HT1080 (cell line): ENCODE results near the gene CCL28.

DNA sequence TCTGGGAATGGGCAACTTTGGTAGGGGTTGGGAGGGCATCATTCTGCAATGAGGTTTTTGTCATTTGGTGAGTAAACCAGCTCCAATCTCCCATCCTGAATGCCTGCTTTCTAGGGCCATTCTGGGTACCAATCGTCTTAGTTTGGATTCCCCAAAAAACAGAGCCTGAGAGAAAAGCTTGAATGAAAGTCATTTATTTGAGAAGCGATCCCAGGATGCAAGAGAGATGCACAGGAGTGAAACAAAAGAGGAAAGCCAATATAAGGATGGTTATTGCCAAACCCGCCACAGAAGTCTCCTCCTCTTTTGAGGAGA is 26.0 kb downstream of the HMGCS1 start:
RAMPAGE:
- cytosol, long total RNA: no peak
- long total RNA: no peak
- nucleus, long total RNA: no peak

GRCh38 chr5:43303188-43303999 is 9.8 kb downstream of the HMGCS1 start:
RAMPAGE:
- cytosol, long total RNA: no peak
- long total RNA: no peak
- nucleus, long total RNA: no peak

RAMPAGE:
- cytosol, long total RNA: no peak
- long total RNA: no peak
- nucleus, long total RNA: no peak
Measured at GRCh38 chr5:43308718-43309806, 4.2 kb downstream of the HMGCS1 start.

RAMPAGE:
- cytosol, long total RNA: no peak
- long total RNA: no peak
- nucleus, long total RNA: no peak
Measured at GRCh38 chr5:43412080-43412616, at the start of gene CCL28. CCL28 (minus strand) TSS chr5:43412391.

RAMPAGE:
- cytosol, long total RNA: no peak
- long total RNA: no peak
- nucleus, long total RNA: no peak
Measured at GRCh38 chr5:43497563-43498280, 14.1 kb upstream of the TMEM267 start.

RAMPAGE:
- cytosol, long total RNA: no peak
- long total RNA: no peak
- nucleus, long total RNA: no peak
Measured at GRCh38 chr5:43619454-43620298, 16.7 kb downstream of the NNT start.

RAMPAGE:
- cytosol, long total RNA: no peak
- long total RNA: no peak
- nucleus, long total RNA: no peak
Measured at GRCh38 chr5:43621363-43622229, 18.6 kb downstream of the NNT start.

DNA sequence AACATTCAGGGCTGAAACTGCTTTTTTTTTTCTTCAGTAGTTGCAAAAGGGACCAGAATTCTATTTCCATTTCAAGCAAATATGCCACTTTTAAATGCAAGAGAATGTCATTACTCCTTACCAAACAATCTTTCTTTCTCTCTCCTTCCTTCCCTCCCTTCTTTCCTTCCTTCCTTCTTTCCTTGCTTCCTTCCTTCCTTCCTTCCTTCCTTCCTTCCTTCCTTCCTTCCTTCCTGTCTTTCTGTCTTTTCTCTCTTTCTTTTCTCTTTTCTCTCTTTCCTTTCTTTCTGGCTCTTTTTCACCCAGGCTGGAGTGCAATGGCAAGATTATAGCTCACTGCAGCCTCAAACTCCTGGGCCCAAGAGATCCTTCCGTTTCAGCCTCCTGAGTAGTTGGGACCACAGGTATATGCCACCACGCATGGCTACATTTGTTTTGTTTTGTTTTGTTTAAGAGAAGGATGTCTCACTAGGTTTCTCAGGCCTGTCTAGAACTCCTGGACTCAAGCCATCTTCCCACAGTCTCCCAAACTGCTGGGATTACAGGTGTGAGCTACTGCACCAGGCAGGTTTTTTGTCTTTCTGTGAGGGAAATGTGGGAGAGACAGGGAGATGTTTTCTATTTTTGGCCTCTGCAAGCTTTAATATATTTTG is 87.0 kb downstream of the FGF10 start:
RAMPAGE:
- cytosol, long total RNA: no peak
- long total RNA: no peak
- nucleus, long total RNA: no peak

RAMPAGE:
- cytosol, long total RNA: no peak
- long total RNA: no peak
- nucleus, long total RNA: no peak
Measured at GRCh38 chr5:44387940-44389096, 902 bp downstream of the FGF10 start.

DNA sequence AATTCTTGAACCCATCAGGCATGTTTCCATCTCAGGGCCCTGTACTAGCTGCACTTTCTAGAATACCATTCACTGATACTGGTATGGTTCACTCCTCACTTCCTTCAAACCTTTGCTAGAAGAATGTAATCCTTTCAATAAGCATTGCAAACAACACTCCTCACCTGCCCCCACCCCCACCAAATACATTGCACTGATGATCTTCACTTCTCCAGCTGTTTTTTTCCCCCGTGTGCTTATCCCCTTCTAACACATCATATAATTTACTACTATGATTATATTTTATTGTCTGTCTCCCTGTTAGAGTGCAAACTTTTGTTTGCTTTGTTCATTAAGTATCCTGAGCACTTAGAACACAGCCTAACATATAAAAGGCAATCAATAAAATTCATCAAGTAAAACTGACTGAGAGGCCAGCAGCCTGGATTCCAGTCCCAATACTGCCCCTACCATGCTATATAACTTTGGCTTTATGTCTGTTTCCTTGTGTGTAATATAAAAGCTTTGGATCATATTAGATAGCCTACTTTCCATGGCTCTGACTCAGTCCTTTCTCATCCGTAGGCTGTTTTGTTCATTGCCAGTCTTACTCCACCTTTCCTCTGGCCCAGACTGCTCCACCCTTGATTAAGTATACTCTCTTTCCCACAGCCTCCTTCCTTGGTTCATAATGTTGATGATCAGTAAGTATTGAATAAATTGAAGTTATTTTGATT is 1.7 kb upstream of the MRPS30 start:
RAMPAGE:
- cytosol, long total RNA: no peak
- long total RNA: no peak
- nucleus, long total RNA: no peak

RAMPAGE:
- cytosol, long total RNA: no peak
- long total RNA: no peak
- nucleus, long total RNA: no peak
Measured at GRCh38 chr5:50425016-50425345, 16.1 kb downstream of the EMB start.

RAMPAGE:
- cytosol, long total RNA: no peak
- long total RNA: no peak
- nucleus, long total RNA: no peak
Measured at GRCh38 chr5:50440599-50440970, 503 bp downstream of the EMB start.

DNA sequence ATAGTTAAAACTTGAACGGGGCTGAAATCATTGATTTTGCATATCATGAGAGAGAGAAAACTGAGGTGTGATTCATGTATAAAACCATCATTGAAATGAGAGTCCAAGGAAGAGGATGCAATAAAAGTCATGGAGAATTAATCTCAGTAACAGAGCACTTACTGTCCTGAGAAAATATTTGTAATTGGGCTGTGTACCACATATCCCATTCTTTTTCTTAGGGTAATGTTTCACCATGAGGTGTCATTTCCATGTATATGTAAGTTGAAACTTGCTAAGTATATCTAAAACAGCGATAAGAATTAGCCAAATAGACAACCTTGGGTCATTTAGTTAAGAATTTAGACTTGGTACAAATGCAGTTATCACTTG is 174.2 kb downstream of the PARP8 start:
RAMPAGE:
- cytosol, long total RNA: no peak
- long total RNA: no peak
- nucleus, long total RNA: no peak

RAMPAGE:
- cytosol, long total RNA: no peak
- long total RNA: no peak
- nucleus, long total RNA: no peak
Measured at GRCh38 chr5:52743978-52744386, 43.7 kb upstream of the ITGA1 start.

DNA sequence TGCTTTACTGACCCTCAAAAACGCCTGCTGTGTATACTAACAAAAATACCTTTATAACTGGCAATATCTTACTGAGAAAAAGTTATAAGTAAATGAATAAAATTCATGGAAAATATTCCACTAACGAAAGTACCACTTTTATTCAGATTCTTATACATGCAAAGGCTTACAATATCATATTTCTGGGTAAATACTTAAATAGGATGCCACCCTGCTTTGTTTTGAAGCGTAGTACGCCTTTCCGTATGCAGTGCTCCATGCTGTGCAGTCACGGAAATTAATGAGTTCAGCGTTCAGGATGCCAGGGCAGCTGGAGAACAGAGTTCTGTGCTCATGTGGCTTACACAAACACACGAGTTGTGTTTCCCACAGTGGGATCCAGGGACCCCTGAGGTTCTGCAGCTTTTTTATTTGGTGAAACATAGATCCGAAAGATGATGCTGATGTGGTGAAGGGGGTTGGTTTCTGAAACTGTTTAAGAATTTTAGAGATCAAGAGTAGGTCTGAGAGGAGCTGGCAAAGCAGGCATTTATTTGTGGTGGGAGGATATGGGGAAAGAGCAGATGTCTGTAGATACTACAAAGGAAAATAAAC is 52.5 kb downstream of the ITGA1 start:
RAMPAGE:
- cytosol, long total RNA: no peak
- long total RNA: no peak
- nucleus, long total RNA: no peak

GRCh38 chr5:52887688-52888360 is 100.1 kb downstream of the ITGA1 start:
RAMPAGE:
- cytosol, long total RNA: no peak
- long total RNA: no peak
- nucleus, long total RNA: no peak

GRCh38 chr5:52989701-52990679 is 838 bp downstream of the ITGA2 start:
RAMPAGE:
- cytosol, long total RNA: no peak
- long total RNA: no peak
- nucleus, long total RNA: no peak

DNA sequence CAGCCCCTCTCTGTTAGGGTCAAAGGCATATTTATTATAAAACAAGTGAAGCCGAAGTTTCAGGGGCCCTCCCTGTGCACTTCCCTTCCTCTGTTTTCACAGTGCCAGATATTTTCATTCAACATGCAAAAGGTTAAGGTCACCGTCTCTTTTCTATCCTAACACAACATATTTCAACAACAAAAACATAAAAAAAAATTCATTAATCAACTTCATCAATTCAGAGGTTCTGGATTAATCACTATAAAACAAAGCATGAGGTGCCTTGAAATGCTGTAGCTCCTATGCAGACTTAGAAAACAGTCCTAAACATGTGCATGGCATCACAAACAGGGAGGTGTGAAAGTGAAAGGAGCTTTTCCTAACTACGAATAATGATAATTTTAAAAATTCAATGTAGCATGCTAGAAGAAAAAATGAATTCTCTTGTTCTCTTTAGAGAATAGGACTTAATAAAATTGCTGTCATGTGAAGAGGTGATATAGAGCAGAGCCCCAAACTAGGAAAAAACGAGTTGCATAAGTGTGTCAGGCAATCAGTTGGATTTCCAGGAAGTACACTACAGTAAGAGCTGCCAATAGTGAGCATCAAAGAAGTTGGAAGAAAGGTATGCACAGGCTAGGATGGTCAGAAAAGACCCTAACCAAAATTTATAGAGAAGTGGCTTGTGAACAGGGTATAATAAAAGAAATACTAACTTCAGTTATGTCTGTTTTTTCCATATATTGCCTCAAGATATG is 17.7 kb downstream of the ITGA2 start:
RAMPAGE:
- cytosol, long total RNA: no peak
- long total RNA: no peak
- nucleus, long total RNA: no peak

DNA sequence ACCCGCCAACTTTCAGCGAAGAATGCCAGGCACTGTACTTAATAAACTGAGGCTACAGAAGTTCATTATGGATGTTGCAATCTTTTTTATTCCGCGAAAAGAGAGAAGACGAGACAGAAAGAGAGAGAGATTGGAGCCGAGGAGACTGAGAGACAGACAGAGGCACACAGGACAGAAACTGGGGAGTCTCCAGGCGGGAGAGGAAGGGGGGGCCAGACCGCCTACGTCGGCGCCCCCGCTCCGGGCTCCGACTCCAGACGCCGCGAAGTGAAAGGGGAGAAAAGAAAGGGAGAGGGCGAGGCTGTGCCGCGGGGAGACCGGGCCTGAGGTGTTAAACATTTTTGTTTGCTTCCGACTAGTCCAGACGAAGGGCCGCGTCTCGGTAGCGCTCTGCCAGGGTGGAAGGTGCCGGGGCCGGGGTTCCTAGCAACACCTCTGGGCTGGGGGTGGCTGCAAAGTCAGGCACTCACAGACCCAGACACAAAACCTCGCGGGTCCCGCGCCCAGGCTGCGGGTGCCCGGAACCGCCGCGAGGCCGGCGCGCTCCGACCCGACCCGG is 864 bp upstream of the FST start:
RAMPAGE:
- cytosol, long total RNA: no peak
- long total RNA: no peak
- nucleus, long total RNA: no peak

DNA sequence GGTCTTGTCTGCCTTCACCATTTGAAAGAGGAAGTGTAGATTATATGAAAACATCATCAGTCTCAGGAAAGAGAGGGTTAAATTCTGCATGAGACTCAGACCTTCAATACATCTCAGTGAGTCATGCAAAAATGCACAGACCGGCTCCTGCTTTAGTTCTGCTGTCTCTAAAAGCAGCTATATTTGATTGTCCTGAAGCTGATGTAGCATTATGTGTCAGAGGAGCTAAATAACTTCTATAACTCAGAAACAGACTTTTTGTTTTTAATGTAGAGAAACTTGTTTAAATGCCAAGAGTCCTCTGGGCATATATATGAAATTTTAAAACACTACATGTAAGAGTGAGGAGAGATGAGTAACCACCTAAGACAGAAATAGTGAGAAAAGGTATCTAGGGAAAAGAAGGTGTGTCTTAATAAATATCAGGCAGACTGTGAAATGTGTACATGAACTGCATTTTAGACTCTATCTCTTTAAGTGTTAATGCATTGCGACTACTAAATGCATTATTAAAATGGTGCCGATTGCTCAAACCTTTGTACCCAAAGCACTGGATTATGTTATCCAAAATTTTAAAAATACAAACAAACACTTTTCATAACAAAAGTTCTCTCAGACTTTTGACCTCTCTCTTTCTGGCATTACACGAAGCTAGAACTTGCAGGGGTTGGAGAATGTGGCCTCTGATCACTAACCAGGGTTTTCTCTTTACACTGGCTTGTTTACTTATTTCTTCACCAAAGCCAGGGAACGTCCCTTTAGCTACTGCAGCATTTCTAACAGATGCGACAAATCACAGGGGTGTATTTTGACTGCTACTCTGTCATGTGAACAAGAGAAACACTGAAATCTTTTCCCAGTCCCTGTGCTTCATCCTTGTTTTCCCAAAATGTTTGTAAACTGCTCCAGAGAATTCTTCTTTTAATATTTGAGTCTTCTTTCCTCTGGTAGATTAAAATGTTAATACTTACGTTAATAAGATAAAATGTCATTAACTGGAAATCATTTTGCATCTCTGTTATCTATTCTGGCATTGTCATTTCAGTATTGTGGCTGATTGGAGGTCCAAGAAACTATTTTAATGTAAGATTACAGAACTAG is 302.2 kb downstream of the ARL15 start:
RAMPAGE:
- cytosol, long total RNA: no peak
- long total RNA: no peak
- nucleus, long total RNA: no peak